Zone of skin (tissue), 1 donor: ENCODE results near the gene TWIST2.

DNA sequence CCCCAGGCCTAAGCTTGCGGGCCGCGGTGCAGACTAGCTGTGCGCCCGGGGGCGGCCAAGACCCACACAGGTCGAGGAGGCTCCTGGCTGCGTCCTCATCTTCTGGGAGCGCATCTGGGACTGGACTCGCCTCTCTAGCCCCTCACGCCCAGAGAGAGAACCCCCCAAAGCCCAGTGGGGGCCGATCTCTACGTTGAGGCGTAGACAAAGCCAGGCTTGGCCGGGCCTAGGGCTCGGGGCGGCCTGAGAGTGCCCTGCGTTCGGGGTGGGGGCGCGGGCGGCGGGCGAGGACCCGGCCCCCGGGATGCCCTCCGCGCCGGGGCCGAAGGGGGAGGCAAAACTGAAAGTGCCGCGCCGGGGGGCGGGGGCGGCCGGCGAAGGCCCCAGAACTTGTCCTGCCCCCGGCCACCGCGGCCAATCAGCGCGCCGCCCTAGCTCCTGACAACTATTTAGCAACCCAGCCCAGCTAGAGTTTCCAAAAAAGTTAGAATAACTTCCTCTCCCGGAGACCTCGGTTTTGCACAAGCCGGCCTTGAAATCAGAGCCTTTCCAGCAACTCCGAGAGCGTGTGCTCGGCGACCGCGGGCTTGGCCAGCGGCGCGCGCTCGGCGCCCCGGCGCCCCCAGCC, at the start of gene TWIST2:
Gene TWIST2, plus strand, starts transcription at position 520 of the 628 bp plus-strand sequence.
- RRBS = 3% methylated on average over 36 of the region's 60 CpGs

GRCh38 chr2:238854864-238855194, 6.9 kb downstream of the TWIST2 start:
- RRBS = no CpG with 5 or more reads among the region's 14 CpGs

DNA sequence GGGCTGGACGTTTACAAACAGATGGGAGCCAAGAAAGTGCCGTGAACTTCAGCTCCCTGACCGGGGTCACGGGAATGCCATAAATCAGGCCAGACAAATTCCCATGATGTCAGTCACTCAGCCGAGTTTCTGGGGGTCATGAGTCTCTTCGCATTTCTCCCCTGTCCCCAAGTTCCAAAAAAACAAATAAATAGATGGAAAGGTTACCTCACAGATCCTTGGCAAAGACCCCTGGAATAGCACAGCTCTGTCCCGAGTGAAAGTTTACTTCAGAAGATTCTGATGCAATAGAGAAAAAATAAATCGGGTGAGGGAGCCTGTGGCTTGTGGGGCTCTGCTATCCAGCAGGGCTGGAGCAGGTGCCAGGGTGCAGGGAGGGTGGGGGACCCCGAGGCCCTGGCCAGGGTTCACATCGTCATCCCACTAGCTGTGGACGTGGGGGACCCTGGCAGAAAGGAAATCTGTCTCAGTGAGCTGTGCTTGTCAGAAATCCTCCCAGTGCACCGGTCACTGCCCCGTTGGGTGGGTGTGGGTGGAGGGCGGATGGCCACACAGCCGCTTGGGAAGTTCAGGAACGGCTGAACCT, 27.8 kb downstream of the TWIST2 start:
- RRBS = no CpG with 5 or more reads among the region's 16 CpGs

- RRBS = 59% methylated on average over 3 of the region's 15 CpGs
Observed at GRCh38 chr2:238886365-238887061, 38.6 kb downstream of the TWIST2 start.

DNA sequence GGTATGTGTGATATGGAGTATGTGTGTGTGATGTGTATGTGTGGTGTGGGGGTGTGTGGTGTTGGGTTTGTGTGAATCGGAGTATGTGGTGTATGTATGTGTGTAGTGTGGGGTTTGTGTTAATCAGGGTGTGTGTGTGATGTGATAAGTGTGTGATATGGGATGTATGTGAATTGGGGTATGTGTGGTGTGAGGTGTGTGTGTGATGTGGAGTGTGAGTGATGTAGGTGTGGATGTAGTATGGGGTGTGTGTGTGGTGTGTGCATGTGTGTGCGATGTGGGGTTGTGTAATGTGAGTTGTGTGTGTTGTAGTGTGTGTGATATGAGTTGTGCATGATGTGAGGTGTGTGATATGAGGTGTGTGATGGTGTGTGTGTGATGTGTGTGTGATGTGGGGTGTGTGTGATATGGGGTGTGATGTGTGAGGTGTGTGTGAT, 54.4 kb downstream of the TWIST2 start:
- RRBS = no CpG with 5 or more reads among the region's 2 CpGs

GRCh38 chr2:238902719-238903508, 55.0 kb downstream of the TWIST2 start:
- RRBS = no CpG with 5 or more reads among the region's 7 CpGs

DNA sequence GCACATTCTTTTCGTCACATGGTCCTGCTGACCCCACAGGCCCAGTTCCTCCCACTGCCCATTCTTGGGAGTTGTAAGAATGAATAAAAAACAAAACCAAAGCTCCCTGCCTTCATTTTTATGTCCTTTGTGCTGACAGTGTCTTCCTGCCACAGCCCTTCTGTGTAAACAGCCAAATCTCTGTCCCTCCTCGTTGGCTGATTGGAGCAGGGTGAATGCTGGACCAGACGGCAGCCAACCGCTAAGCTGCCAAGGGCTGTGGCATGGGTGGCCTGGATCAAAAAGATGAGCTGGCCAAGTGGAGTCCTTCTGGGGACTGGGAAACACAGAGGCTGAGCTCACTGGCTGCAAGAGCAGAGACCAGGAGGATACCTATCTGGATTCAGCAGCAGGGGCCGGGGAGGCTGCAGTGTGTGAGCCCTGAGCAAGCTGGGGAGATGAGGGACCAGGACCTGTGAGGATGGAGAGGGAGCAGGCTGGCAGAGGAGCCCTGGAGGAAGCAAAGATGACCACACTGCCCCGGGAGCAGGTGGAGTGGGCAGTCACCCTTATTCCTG, 81.8 kb downstream of the TWIST2 start:
- RRBS = 33% methylated on average over 1 of the region's 6 CpGs

DNA sequence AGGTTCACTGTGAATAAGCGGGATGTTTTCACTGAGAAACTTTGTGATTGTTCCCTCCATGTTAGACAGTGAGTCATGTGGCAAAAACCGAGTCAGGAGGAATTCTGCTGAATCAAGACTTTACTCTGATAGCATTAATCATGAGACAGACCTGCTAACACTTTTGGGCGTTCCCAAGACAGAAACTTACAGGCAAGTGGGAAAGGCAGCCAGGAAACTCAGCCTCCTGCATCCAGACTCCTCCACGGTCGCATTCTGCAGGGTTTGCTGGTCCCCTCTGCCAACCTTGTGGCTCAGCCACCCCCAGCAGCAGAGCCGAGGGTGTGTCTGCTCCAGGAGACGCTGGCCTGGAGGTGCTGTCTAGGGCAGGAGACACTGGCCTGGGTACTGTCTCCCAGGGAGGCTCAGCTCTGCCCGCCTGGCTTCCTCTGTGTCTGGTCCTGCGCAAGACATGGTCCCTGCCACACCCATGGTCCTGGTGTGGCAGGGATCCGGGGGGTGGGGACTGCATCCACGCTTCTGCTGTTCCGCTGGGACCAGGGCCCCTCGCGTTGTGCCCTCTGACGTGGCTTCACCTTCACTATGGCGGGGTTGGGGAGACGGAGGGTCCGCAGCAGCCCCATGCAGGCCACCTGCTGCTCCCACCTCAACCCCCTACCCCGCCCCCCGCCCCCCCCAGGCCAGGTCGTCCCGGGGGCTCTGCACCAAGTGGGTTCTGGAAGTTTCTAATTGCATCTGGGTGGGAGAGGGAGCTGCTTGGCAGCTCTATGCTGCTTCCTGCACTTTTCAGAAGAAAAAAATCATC, 177.5 kb downstream of the TWIST2 start:
- RRBS = no CpG with 5 or more reads among the region's 22 CpGs

DNA sequence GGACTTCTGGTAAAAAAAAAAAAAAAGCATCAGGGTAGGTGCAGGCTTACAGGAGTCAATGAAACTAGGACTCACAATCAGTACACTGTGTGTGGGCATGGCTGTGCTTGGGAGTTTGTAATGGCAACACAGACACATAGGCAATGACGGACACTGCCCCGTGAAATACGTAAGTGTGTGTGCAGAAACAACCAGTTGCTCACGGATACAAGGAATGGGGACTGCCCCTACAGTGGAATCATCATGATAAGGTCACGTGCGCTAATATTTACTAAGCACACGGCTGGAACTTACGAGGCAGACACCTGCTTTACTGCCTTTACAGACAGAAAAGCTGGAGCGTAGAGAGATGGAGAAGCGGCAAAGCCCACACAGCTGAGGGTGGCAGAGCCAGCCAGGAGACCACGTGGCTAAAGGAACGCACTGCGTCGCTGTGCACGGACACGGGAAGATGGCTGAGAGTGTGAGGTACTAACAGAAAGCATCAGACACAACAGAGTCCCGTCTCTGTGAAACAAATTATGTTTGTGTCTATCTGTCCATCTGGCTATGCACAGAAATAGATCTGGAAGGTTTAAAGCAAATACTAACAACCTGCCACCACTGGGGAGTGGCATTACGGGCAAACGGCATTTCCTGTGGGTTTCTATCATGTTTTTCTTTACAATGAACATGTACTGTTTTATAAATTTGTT, 261.9 kb downstream of the TWIST2 start:
- RRBS = no CpG with 5 or more reads among the region's 19 CpGs

DNA sequence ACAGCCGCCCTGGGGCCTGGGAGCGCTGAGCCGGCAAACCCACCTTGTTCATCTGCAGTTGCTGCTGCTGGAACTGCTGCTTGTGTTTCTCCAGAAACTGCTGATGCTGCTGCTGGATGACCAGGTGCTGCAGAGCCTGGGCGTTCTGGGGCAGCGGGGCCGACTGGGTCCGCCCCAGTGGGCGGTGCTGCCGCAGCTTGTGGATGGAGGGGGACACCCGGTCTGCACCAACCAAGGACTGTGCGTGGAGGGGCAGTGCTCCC, 274.5 kb downstream of the HDAC4 start:
- RRBS = no CpG with 5 or more reads among the region's 11 CpGs

GRCh38 chr2:239129546-239129745, 271.4 kb downstream of the HDAC4 start:
- RRBS = no CpG with 5 or more reads among the region's 2 CpGs

- RRBS = no CpG with 5 or more reads among the region's 20 CpGs
Observed at GRCh38 chr2:239143849-239144571, 256.8 kb downstream of the HDAC4 start.

DNA sequence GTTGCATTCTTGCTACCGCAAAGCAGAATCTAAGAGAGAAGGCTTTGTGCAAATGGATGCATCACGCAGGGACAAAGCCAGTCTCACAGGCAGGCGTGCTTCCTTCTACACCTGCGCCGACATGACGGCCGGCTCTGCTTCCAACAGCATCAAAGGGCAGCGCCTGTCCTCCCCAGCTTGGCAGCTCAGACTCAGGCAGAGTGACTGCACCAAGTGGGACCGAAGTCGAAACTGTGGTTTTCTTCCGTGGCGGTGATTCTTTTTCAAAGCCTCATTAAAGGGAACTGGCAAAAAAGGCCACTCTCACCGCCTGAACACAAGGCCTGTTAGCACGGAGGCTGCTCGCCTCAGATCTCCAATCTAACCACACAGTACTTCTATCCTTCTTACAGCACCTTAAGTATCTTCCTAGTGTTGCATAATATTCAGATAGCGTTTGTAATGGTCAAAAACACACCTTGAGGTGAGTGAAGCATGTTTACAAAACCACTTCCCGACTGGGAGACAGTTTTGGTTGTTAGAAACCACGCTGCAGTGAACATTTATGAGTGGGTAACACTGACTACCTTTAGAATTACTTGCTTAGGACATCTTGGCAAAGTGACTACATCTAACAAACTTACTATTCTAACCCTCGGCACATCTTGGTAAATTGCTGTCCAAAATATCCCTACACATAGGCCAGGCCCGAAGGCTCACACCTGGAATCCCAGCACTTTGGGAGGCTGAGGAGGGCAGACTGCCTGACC, 236.4 kb downstream of the HDAC4 start:
- RRBS = no CpG with 5 or more reads among the region's 20 CpGs

- RRBS = no CpG with 5 or more reads among the region's 8 CpGs
Observed at GRCh38 chr2:239232299-239233273, 168.2 kb downstream of the HDAC4 start.

- RRBS = 93% methylated on average over 4 of the region's 21 CpGs
Observed at GRCh38 chr2:239299177-239300006, 101.4 kb downstream of the HDAC4 start.

- RRBS = no CpG with 5 or more reads among the region's 17 CpGs
Observed at GRCh38 chr2:239305582-239306248, 95.1 kb downstream of the HDAC4 start.

DNA sequence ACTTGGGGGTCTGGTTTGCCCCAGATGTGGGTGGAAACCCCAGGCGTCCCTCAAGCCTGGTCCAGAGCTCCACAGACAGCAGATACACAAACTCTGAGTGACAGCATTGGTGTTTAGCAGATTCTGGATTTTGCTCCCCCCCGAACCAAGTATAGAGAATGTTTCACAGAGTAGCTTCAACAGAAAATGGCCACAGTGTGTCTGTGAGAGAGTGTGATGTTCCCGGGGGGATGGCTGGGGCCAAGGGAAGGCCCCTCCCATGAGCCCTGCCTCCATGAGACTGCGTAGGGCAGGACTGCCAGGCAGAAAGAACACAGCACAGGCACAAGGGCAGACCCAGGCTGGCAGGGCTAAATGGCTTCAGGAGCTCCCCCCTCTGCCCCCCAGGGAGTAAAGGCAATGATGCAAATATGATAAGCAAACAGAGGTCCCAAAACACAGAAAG, 90.5 kb downstream of the HDAC4 start:
- RRBS = no CpG with 5 or more reads among the region's 4 CpGs

DNA sequence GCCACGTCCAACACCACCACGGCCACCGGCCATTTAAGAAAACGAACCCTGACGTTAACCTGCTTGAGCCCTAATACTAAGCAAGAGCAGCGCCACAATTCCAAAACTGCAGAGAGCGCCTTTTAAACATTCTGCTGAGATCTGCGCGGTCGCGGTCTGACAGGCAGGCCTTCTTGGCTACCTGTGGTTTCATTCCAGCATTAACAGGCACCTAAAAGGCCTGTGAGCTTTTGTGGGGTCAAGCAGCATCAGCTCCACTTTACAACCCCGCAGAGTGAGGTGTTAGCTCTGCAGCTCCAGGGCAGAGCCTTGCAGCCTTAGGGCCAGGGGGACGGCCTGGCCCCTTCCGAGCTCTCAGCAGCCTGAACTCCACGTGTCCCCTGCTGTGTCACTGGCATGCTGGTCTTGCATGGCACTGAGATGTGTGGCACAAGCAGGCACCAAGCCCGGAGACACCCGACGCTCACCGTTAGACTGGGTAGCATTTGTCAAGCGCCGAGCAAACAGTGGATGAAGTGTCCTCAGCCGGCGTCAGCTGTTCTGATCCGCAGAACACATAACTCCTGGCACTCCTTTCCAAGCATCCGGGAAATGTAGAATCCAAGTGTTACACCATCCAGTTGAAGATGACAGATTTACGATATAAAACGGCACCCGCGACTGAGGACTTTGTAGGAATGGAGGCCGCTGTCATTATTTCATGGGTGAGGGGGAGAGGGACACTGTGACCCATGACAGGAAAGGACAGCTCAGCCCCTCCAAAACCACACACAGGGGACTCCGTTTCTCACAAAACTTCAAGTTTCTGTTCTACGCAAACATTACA, 89.7 kb downstream of the HDAC4 start:
- RRBS = 45% methylated on average over 8 of the region's 32 CpGs

- RRBS = no CpG with 5 or more reads among the region's 13 CpGs
Observed at GRCh38 chr2:239381562-239382289, 19.1 kb downstream of the HDAC4 start.

DNA sequence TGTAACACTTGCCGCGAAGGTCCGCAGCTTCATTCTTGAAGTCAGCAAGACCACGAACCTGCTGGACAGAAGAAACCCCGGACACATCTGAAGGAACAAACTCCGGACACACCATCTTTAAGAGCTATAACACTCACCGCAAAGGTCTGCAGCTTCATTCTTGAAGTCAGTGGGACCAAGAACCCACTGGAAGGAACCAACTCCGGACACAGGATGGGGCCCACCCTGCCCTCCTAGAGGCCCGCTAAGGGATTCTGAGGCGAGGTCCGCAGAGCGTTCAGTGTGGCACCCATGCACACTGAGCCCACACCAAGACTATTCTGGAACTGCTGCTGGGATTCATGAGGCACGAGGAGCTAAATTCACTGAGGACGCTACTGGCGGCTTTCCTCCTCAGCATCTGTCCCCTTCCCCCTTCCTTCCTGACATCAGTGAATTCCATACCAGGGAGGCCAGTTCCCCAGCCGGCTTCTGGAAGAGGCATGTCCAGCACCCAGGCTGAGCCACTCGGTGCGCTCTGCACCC, 11.4 kb downstream of the HDAC4 start:
- RRBS = 94% methylated on average over 3 of the region's 18 CpGs